H4 (cell line): ENCODE results near the gene TMEFF2.

DNA sequence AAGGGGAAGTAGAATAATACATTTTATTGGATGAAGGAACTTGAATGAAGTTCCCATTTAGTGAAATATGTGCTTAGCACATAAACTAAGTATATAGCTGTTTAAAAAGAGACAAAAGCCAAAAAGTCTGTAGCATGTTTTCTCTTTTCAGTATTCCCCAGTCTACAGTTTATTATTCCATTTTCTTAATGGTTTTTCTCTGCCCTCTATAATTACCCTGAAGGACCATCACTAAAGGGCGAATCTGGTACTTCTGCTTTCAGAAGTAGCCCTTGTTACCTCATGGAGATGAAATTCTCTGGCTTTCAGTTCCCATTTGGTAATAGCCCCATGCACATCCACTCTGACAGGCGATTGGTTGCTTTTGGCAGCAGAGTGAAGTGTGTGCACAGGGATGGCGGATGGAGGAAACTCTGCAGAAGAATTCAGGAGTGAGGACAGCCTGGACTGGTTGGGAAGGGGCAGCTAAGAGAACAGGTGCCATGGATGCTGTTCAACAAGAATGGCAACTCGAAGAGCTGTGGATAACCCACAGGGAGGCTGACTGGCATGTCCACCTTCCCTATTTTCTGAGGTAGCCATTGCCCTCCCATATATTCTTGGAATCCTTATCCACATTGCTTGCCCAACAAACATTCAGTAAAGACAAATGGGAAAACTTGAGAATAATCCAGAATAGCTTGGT, 66.3 kb upstream of the NABP1 start:
- RAMPAGE, long total RNA: no peak

- RAMPAGE, long total RNA: no peak
Measured at GRCh38 chr2:191677938-191677991, 171 bp upstream of the NABP1 start.

DNA sequence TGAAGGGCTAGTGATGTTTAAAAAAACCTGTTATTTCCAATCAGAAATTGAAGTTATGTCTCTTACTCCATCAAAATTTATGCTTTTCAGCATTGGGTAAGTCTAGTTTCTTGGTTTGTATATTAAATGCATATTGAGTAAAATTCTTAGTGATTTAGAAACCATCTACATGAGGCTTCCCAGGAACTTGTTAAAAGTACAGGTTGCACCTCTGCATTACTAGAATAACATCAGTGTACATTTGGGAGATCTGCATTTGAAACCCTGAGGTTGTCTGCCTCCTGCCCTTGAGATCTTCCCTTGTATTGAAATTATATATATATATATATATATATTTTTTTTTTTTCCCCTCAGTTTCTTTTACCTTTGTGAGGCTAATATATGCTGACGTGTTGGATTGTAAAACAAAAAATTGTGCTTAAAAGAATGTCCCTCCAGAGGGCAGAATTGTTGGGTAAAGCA, 12.2 kb downstream of the NABP1 start:
- RAMPAGE, long total RNA: no peak

DNA sequence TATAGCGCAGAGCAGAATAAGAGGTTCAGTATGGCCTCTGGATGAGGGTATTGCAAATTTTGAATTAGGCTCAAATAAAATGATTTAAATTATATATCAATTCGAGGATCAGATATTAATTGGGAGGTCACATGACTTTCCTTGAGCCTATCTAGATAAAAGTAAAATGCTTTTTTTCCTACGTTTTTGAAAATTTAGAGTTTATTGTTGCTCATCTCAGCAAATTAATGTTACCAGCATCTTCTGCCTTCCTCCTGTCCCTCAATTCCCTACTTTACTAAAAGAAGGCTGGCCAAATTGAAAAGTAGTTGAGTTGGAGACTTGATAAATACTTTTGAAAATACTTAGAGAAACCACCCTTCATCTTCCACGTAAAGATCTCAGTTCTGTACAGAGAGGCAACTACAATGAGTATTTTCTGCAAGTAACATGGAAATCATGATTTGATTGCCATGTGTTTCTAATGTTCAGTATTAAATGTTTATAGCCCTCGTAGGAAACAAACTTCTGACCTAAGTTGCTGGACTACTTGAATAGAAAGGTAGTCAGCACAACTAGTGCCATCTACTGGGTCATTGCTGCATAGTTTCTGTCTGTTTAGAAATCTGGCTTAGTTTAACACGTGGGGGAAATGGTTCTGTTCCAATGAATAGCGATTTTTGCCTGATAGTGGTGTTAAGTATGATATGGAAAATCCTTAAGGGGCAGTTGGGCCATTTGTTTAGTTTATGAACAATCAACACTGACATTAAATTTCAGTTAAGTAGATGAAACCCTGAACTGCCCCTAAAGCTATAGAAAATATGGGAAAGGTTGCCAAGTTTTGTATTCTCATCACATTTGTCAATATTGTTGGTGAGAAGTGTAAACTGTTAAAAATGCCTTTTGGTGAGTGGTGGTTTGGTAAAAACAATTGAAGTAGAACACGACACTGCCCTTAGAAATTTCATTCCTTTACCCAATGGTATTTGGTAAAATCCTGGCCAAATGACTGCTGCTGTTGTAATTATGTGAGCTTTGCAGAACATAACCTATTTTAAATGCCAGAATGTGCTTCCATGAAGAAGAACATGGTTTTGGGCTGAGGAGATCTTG, 13.0 kb downstream of the NABP1 start:
- RAMPAGE, long total RNA: no peak

- RAMPAGE, long total RNA: no peak
Measured at GRCh38 chr2:191836550-191837166, 10.2 kb downstream of the CAVIN2 start.

DNA sequence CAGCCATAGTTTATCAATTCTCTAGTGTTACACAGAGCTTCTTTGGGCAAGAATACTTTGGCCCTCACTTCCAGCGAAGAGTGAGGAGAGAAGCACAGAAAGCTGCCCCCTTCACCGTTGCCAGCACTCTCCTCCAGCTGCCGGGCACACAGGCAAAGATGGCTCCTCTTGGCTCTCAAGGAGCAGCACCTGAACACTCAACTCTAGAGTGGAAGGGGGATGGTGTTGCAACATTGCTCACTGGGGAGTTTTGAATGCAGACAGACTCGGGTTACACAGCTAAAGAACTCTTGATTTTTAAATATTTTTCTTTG, 9.5 kb downstream of the CAVIN2 start:
- RAMPAGE, long total RNA: no peak

GRCh38 chr2:191846087-191846851, 619 bp downstream of the CAVIN2 start:
- RAMPAGE, long total RNA: no peak

- RAMPAGE, long total RNA: start-site peak on the minus strand at chr2:192194919-192194933, 12 reads
Measured at GRCh38 chr2:192194813-192195965, at the start of gene TMEFF2. TMEFF2 (minus strand) TSS chr2:192194933.

DNA sequence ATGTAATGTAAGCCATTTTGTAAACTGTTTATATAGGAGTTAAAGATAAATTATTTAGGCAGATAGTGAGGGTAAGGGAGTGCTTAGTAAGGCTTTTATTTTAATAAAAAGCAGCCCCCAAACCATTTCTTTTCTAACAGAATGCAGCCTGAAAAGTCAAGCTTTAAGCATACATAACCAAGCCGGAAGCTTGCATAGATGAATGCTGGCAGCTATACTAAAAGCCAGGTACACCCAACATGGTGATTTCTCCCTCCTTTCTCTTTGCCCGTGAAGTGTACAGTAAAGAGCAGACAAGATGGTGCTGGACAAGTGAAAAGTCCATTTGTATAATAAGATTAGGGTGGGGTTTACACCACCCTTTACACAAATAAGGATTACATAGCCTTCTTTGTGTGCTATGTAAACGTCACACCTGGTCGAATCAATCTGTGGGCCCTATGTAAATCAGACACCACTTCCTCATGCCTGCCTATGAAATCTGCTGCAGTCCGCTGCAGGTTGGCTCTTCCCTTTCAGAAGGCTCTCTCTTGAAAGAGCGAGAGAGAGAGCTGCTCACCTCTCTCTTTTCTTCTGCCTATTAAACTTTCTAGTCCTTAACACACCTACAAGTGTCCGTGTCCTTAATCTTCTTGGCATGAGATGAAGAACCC, 1054.4 kb upstream of the SLC39A10 start:
- RAMPAGE, long total RNA: no peak

DNA sequence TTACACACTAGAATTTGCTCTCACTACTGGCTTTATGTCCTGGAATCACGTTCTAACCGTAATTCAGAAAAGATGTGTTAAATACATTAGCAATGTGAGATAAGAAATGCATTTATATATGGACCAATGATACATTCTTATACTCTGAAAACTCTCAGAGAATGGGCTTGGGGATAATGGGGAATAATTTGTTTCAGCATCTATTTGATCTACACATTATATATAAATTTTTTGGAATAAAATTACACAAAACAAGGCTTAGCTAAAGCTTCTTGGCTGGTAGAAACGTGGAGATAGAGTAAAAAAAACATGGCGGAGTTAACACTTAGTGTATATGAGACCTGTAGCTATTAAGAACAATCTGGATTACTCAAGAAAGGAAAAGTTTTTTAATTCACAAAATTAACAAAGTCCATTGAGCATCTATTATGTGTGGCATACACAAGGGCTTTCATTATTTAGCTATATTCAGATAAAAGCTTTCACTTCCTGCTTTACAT, 196.2 kb upstream of the SLC39A10 start:
- RAMPAGE, long total RNA: no peak

GRCh38 chr2:195575763-195576596, 81.0 kb upstream of the SLC39A10 start:
- RAMPAGE, long total RNA: no peak

DNA sequence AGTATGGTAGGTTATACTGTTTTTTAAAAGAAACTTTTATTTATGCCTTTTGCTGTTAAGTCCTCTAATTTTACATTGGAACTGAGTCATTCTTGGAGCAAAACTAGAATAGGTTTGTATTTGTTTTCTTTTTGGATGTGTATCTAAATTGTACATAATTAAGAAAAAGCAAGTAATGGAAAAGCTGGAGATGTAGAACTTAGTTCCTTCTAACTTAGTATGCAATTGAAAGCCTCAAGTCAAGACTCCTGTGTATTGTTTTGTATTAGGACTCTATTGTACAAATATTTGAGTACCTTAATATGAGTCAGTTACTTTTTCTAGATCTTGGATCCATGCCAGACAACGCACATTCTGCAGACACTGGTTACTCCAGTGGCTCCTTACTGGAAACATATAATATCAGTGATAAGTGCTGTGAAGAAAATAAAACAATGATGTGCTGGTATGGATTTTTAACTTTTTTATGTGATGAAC, 1.4 kb downstream of the SLC39A10 start:
- RAMPAGE, long total RNA: no peak

- RAMPAGE, long total RNA: no peak
Measured at GRCh38 chr2:196112955-196113346, 44.3 kb upstream of the DNAH7 start.

DNA sequence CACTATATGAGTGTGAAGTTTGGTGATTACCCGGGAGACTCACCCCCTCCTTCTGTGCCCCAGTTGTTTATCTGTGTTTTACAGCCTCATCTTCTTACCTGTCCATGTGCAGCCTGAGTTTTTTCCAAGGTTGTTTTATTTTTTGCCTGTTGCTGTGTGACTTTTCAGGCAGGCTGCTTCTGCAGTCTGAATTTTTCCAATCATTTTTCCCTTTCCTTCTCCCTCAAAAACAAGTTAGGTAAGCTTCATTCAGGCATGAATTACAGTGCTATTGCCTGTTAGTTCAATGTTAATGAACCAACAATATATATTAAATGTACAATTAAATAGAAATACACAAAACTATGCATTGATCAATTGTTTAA, 38.5 kb downstream of the STK17B start:
- RAMPAGE, long total RNA: no peak

DNA sequence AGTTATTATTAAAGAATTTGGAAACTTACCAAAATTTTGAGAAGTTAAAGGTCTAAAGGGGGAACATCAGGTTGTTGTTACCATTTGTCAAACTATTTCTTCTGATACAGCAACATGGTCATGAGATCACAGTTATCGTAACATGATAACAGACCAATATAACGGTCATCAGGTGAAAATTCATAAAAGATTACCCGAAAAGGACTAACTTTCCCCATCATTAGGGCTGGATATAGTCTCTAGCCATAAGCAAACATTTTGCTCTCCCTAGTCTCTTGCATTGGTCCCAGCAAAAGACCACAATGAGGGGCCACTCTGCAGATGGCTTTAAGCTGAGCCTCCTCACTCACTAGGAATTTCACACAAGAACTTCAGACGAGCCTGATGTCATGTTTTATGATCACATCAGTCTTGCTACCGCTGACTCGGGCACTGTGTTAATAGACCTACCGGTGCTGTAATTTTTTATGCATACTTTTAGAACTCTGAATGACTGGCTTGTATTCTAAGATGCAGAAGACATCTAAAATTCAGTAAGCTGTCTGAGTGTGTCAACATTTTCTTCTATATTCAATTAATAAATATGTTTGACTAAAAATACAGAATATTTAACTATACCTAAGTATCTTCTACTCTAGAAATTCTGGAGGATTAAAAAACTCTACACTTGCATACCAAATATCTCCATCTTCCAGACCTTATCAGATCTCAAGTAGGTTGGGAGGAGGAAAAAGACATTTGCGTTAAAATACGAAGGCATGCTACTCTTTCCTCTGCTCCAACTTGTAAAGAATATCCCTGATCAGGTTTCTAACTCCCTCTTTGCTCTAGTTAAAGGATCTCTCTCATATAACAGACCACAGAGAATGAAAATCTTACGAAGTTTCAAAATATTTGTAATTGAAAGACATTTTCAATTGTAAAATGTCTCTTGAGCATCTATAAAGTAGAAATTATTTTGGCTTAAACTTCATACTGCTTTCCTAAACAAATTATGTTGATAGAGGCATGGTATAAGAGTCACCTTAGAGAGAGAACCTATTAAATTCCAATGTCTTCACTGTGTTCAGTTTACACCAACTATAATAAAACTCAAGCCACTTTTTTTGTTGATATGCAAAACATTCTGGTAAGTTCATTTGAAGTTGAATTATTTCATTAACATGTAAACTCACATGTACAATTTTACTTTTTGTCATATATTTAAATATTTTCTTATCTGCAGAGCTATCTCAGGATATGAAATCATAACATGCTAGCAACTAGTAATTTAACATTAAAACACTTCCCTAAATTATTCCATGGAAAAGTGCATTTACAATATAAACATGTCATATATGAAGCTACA, 34.9 kb downstream of the STK17B start:
- RAMPAGE, long total RNA: no peak

DNA sequence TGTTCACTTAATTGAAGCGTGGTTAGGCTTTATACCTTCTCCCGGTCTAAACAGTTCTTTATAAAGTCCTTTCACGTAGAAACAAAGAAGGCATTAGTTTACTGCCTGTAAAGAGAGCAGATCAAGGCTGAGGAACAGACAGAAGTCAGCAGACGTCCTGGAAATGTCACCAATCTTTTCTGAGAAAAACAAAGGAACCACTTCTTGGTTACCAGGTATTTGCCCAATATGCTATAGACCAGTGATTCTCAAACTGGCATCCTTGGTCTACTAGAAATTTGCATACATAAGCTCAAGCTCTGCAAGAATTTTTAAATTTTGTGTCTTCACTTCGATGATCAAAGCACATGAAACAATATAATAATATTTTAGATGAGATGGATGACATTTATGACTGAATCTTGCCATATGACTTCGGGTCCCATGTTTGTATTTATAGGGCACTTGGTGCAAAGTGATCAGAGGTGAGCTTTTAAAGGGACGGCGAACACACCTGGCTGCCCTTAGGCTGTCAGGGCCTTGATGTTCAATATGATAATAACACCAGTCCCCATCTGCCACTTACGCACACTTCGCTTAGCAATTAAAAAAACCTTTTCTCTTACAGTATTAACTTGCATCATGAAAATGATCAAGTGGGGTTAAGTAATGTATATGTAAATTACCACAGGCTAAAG, 89.3 kb upstream of the STK17B start:
- RAMPAGE, long total RNA: no peak

GRCh38 chr2:196276081-196276347, 104.6 kb upstream of the STK17B start:
- RAMPAGE, long total RNA: no peak

GRCh38 chr2:196400073-196400678, 193.2 kb downstream of the HECW2 start:
- RAMPAGE, long total RNA: no peak

DNA sequence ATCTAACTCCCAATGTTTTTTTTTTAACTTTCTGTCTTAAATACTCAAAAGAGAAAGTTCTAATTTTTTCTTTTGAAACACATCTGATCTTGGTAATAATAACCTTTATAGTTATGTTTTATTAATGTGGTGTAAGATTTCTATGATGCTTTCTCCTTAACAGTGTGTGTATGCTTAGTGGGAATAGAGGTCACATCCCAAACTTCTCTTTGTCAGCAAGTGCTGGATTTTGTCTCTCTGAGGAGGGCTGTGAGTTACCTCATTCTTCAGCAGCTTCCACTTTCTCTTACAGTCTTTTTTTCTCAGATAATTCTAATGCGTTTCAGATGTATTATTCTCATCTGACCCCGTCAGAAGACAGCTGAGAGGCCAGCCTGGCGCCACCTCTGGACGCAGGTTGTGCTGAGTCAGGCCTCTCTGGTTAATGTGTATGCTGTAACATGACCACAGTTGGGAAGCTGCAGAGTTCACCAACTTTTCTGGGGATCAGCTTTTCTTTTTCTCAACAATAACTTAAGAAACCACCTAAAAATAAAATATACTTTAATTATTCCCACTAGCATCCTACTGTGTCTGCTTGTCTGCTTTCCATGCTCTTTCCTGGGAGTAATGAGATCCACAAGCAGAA, 79.4 kb downstream of the CCDC150 start:
- RAMPAGE, long total RNA: no peak

GRCh38 chr2:196905383-196905735, 21.1 kb downstream of the PGAP1 start:
- RAMPAGE, long total RNA: no peak